Neural crest cell (in vitro differentiated cells): ENCODE measurements around the genes SLCO1B1 and CMAS.

- PRO-cap: no peak
These were observed at the start of gene SLCO1B1 for GRCh38 chr12:21130793-21131478. TSS of gene SLCO1B1 (plus strand) at chr12:21131194.

GRCh38 chr12:21353327-21353913, 18.7 kb upstream of the SLCO1A2 start:
- PRO-cap: no peak

- PRO-cap: no peak
These were observed 77.5 kb upstream of the KCNJ8 start for GRCh38 chr12:21851857-21852596.

DNA sequence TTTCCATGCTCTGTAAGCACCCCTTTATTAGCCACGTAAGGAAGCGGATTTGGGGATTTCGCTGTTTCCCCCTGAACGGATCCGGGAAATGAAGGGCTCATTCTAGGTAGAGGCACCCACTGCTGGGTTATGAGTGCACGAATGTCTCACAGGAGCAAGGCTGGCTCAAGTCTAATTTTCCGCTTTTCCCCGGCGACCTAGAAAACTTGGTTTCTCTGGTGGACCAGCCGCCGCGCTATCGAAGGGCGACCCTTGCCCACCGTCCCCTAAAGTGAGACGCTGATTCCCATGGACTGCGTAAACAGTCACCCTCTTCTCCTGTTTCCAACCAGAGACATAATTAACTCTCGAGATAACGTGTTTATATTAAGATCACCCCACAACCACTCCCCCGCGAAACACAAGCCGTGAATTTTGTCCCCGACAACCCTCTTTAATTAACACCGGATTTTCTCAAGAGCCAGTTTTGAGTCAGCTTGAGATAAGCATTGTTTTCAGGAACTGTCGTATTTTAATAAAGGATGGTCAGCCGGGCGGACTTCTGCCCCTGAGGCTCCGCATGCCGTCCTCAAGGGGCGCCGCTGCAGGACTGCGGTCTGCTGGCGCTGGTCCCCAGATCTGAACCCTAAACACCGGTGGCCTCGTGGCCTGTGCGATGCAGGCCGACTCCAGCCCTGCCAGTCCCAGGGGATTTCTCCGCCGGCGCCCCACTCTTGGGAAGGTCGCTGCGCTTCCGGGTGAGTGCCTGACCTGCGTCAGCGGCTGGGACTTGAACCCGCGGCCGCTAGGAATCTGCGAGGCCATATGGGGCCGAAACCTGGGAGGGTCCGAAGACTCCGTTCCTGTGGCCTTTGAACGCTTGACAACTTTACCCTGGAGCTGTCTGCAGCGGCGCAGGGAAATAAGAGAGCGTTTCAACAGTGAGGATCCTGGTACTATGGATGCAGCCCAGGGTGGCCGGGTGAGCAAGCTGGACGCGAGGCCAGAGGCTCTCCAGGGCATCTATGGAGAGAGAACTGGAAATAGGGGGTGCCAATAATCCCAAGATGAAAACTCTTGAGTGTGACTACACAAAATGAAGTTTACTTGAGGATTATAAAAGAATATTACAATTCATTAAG, 719 bp upstream of the ABCC9 start:
- PRO-cap: bidirectional peak, plus-strand start at position 628 of the sequence, minus-strand start at position 591 of the sequence

- PRO-cap: bidirectional peak, plus-strand start at chr12:22046218, minus-strand start at chr12:22046144
These were observed at the start of gene CMAS for GRCh38 chr12:22045946-22046408. TSS of gene CMAS (plus strand) at chr12:22046218.

GRCh38 chr12:22640728-22641215, 15.8 kb downstream of the ETNK1 start:
- PRO-cap: no peak

DNA sequence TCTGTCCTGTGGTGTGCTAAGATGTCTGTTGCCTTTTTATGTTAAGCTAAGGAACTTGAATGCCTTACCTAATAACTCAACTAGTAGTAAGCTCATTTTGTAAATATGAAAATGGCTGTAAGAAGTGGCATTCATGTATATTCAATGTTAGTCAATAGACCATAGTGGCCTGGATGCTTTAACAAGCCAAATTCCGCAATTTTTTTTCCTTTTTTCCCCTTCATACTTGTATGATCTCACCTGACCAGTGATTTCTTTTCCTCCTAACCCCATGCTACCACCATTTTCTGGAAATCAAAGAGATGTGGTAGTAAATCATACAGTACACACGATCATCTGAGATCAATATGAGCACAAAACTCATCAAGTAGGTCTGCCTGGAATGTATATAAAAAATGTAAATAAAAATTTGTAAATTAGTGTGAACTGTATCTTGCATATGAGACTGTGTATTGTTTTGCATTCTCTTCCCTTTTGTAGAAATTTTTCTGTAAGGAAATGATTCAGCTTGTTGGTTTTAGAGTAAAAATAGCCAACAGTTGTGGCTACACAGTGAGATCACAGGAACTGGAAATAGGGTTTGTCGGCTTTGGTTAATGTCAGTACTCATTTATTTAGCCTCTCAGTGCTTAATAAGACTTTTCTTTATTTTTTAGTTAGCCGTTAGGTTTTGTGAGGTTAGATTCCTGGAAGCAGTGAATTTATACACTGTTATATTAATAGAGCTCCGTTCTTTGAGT, 62.5 kb downstream of the ETNK1 start:
- PRO-cap: no peak

GRCh38 chr12:22743746-22744185, 118.8 kb downstream of the ETNK1 start:
- PRO-cap: no peak

DNA sequence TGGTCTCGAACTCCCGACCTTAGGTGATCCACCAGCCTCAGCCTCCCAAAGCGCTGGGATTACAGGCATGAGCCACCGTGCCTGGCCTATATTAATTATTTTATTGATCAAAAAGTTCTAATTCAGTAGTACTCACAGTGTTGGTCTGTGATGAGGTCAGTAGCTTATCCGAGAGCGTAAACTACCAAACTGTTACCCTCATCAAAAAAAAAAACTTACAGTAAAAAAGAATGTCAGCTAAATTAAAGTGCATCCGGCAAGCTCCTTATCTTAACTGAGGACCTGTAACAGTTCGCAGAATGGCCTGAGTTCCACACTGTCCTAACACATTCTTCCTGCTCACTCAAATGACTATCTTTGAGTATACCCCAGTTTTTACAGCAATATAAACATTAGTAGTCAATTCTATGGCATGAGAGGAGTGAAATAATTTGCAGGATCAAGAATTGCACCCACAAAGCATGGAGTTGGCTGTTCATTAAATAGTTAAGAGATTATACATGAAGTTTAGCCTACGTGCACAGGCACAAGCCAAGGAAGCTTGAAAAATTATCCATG, 228.1 kb downstream of the SOX5 start:
- PRO-cap: no peak

- PRO-cap: unidirectional peak, plus-strand start at chr12:23906518
These were observed 43.1 kb downstream of the SOX5 start for GRCh38 chr12:23906399-23906816.

DNA sequence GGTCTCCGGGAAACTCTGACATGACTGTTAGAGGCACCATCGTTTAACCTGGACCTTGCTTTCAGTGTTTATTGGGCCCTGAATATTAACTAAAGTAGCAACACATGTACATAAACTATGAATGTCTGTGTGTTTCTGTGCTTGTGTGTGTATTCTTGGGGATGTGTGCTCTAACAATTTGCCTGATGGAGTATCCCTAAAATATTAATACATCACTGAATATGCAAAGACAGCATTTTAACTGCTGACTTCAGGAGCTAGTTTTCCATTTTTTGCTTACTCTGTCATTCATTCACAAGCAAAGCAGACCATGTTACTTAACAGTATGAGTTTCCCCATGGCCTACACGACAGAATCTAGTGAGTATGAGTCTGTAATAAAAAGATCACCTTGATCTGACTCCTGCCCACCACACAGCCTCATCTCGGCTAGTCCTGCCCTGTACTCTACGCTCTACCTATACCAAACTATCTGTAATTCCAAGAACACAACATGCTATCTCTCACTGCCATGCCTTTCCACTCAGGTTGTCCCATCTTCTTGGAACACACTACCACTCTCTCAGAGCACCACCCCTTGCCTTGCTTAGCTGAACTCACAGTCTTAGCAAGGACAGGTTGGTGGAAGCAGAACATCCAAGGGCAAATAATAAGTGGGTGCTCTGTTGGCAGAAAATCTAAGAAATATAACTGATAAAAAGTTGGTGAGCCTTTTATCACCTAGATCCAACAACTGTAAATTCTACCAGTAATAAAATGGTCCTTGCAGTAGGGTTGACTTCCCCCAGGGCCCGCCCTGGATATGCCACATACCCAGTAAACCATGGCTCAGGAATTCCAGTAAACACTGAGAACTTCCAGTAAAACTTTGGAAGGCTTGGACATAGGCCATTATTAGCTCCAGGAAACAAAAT, 402.6 kb downstream of the BCAT1 start:
- PRO-cap: no peak

GRCh38 chr12:25020560-25021280, 31.8 kb upstream of the IRAG2 start:
- PRO-cap: no peak

- PRO-cap: no peak
These were observed 18.6 kb downstream of the ETFRF1 start for GRCh38 chr12:25213644-25214065.

GRCh38 chr12:25231604-25232193, 19.0 kb downstream of the KRAS start:
- PRO-cap: no peak

GRCh38 chr12:26100847-26101714, 23.8 kb downstream of the BHLHE41 start:
- PRO-cap: no peak

- PRO-cap: no peak
These were observed 205.1 kb downstream of the ITPR2 start for GRCh38 chr12:26627899-26628376.

DNA sequence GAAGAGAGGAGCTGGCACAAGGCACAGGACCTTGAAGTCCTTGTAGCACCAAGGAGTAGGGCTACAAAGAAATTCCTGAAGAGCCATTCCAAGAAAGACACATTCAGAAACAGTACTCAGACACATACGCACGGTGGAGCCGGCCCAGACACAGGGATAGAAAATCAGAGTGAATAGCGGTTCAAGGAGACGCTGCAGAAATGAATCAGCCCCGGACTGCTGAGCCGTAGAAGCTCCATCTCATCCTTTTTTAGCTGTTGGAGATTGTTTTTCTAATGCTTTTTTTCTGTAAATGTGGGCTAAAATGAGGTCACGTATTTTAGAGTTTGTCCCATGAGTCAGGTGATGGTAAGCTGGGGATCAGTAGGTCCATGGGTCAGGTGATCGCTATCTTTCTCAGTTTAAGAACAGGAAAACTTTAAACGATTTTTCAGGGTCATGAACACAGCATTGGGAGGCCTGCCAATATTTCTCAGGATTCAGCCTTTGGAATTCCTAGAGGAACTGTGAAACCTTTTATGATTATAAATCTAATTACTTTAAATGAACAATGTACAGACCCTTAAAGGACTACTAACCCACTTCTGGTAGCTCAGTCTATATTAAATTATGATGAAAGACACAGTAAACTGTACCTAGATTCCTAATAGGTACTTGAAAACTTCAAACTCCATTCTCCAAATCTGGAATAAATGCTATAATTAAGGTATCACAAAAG, 202.4 kb downstream of the ITPR2 start:
- PRO-cap: no peak

DNA sequence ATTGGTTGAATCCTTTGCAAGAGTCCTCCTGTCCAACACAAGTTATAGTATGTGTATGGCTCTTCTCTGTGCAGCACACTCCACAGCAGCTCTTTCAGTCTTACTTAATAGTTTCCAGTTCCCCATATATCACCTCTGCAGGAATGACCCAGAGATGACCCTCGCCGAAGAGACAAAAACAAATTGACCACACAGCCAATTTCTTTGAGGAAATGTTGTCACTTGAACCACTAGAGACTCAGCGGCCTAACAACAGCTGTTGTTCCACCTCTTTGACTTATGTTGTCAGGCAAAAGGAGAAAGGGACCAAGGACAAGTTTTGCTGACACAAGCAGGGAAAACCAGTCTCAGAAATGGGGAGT, 41.5 kb upstream of the ITPR2 start:
- PRO-cap: no peak

DNA sequence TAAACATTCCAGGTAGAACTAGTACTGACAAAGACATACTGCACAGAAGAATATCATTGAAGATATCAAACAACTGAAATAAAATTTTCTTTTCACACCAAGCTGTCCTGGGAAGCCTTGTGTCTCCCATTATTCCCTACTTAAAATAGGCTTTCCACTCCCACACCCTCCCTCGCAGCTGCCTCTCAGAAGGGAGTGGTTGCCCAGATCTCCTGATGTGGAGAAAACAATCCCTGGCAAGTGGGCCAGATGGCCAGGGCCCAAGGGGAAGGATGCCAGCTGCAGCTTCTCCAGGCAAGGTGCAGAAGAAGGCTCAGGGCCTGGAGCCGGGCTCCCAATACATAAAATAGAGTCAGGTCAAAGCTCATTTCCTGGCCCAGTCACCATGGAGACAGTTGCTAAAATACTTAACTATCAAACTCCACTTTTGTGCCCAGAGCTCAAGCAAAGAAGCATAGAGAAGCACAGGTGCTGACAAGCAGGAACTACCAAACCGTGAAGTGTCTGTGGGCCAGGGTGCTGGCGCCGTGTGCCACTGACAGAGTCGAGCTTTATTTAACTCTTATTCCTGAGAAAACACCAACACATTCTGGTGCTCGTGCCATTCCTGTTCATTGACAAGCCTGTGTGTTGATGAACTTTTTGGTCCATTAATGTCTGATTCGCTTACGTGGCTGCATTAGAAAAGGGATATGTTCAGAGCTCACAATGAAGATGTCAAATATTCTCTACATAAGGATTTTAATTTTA, 45.7 kb upstream of the ITPR2 start:
- PRO-cap: no peak

- PRO-cap: no peak
These were observed 23.8 kb downstream of the INTS13 start for GRCh38 chr12:26913973-26914390.